OVCAR3 (cell line): ENCODE results near the genes NRXN2 and RASGRP2.

GRCh38 chr11:64335001-64335540 is 4.9 kb upstream of the CCDC88B start:
- RRBS, result no CpG with 5 or more reads among the region's 9 CpGs

DNA sequence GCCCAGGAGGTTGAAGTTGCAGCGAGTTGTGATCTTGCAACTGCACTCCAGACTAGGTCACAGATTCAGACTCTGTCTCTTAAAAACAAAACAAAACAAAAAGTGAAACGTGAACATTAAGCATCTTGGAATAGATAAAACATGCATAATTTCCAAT is 801 bp upstream of the CCDC88B start:
- RRBS, result no CpG with 5 or more reads among the region's 2 CpGs

DNA sequence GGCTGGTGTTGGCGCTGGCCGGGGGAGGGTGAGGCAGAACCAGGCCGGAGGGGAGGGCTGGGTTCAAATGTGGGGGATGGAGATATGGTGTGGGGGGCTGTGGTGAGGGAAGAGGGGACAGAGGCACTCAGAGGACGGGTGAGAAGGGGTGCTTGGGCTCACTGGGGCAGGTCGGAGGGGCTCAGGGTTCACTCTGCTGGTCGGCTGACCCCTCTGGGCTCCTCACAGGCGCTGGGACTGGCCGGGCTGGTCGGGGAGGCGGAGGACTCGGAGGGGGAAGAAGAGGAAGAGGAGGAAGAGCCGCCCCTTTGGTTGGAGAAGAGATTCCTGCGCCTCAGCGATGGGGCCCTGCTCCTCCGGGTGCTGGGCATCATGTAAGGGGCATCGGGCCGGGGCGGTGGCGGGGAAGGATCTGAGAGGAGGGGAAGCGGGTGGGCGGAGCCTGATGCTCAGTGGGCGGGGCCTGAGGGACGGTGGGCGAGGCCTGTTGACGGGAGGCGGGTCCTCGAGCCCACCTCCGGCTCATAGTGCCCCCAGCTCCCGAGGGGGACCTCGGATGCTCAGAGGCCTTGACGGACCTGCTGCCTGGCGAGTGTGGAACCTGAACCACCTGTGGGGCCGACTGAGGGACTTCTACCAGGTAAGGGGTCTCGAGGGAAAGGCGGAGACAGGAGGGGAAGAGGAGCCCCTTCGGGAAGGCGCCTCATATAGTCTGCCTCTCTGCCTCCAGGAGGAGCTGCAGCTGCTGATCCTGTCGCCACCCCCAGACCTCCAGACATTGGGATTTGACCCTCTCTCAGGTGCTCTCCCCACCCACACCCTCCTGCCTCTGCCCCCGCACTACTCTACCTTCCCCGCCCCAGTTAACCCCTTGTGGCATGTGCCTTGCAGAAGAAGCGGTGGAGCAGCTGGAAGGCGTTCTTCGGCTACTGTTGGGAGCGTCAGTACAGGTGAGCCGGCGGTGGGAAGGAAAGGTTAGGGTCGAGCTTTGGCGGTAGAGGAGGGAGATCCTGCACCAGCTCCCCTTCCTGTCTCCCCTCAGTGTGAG is 699 bp downstream of the CCDC88B start:
- RRBS, result 31% methylated on average over 14 of the region's 48 CpGs

- RRBS, result no CpG with 5 or more reads among the region's 40 CpGs
Observed at GRCh38 chr11:64342446-64343099, 2.6 kb downstream of the CCDC88B start.

DNA sequence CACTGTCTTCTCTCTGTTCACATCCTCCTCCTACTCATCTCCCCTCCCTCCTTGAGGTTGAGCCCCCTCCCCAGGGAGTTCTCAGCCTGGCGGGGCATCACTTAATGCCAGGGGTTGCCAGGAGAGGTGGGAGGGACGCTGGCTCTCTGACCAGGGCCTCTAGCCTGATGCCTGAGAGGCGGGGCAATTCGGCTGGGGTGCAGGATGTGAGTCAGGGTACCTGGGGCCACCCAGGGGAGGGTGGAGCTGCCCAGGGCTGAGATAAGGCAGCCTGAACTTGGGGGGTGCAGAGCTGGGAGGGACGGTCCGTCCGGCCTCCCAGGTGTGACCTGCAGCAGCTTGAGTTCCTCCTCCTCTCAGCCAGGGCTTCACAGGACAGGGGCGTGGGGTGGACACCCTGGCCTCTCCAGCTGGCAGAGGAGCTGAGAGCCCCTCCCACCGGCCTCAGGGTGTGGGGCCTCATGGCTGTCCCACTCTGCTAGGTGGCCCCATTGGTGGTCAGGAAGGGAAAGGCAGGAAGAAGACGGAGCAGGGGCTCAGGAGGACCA is 1.1 kb upstream of the RPS6KA4 start:
- RRBS, result no CpG with 5 or more reads among the region's 10 CpGs

DNA sequence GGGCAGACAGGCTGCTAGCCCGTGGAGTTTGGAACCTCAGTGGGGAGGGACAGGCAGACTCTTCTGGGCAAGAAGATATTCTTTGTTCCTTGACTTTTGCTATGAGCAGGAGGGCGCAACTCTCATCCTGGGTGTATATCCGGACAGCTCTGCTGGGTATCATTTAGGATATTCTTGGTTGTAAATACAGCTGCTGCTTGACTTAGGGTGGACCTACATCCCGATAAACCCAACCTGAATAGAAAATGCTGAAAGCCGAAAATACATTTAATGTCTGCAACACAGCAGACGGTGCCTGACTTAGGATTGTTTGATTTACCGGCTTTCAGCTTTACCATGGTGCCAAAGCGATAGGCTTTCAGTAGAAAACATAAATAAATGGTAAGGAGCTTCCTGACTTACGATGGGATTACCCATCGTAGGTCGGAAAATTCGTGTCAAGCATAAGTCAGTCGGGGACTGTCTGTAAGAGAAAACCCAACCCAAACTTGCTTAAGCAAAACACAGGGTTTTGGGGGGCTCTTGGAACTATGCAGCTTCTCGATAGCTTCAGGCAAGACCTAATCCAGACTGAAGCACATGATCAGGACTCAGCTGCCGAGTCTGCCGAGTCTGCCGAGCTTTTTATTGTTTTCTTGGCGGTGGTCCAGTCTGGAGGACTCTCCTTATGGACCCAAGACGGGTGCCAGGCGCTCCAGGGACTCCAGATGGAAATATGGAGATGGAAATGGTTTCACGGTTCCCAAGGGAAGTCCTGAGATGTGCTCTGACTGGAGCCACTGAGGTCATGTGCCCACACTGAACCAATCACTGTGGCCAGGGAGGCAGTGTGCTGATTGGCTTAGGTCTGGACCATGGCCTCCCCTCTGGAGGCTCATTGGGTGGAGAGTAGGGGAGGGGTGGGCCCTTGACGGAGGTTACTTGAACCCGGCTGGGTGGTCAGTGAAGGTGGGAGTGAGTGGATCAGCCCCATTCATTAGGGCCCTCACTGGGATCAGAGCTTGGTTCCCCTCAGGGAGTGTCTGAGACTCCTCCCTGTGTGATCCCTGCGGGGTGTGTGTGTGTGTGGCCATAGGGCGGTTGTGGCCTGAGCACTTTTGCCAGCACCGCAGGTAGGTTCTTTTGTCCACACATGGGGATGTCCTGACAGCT is 13.7 kb downstream of the RPS6KA4 start:
- RRBS, result no CpG with 5 or more reads among the region's 26 CpGs

DNA sequence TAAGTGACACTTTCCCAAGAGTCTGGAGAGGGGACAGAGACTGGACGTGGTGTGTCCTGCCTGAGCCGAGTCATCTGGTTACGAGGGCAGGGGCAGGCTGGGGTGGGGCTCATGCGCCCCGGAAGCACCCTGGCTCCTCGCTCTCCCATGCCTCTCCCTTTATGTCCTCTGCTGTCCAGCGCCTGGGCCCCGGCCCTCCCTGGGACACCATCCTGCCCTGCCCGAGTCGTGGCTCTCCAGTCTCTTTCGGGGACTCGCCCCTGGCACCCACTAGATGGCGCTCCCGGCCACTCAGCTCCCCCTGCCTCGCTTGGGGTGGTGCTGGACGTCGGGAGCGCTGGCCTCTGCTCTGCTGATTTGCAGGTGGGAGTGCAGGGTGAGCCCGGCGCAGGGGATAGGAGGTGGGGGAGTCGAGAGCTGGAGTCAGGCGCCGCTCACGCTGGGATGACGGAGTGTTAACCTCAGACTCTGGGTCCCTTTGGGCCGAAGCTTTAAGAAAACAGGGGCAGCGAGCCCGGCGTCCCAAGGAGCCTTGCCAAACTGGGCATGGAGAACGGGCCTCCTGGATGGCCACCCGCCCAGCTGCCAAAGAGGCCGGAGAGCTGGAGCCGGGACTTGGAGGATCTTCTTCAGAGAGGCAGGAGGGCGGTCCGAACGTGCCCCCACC is 89.9 kb downstream of the RPS6KA4 start:
- RRBS, result 9% methylated on average over 16 of the region's 36 CpGs

DNA sequence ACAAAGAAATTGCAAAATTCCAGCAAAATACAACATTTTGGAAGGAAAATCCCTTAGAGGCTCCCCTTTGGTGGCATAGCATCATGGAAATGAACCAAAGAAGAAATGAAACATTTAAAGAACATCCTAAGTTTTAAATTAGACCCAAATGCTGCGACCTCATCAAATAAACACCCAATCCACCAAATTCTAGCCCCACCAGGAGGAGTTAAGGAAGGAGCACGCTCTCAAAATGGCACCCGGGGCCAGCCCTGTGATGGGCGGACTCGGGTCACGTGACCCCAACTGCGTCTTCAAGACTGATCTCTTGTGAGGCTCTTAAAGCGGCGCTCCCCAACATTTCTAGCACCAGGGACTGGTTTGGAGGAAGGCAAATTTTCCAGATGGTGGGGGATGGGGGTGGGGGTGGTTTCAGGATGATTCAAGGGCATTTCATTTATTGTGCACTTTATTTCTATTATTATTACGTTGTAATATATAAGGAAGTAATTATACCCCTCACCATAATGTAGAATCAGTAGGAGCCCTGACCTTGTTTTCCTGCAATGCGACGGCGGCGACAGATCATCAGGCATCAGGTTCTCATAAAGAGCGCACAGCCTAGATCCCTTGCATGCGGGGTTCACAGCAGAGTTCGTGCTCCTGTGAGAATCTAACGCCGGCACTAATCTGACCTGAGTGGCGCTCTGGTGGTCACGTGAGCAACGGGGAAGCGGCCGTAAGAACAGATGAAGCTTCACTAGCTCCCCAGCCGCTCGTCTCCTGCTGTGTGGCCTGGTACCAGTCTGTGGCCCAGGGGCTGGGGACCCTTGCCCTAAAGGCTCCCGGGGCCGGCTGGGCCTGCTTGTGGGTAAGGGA is 55.4 kb upstream of the SLC22A11 start:
- RRBS, result 100% methylated on average over 1 of the region's 28 CpGs

GRCh38 chr11:64533935-64534195 is 21.9 kb upstream of the SLC22A11 start:
- RRBS, result no CpG with 5 or more reads among the region's 3 CpGs

DNA sequence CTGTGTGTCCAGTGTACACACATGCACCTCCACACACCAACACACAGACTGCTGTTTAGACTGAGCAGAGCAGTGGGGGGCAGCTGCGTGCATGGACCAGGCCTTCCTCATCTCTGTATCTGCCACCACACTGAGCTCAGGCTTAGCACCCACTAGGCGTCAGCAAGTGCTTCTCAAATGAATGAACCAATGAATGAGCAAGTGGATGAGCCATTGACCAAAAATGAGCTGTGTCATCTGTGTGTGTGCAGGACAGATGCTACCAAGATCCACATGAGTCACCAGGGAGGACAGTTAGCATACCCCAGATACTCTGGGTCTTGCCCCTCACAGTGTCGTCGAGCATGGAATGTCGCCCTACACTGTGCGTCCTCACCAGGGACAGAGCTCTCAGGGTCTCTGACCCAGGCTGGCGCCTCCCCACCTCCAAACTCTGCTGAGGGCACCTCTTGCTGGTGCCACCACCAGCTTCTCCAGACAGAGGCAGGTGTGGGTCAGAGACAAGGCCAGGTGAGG is 63.2 kb downstream of the NRXN2 start:
- RRBS, result no CpG with 5 or more reads among the region's 7 CpGs

- RRBS, result 5% methylated on average over 13 of the region's 70 CpGs
Observed at GRCh38 chr11:64723098-64723917, at the start of gene NRXN2. TSS of gene NRXN2 (minus strand) at chr11:64723197.

- RRBS, result 10% methylated on average over 6 of the region's 53 CpGs
Observed at GRCh38 chr11:64743883-64744675, at the start of gene RASGRP2. TSS of gene RASGRP2 (minus strand) at chr11:64744142.

DNA sequence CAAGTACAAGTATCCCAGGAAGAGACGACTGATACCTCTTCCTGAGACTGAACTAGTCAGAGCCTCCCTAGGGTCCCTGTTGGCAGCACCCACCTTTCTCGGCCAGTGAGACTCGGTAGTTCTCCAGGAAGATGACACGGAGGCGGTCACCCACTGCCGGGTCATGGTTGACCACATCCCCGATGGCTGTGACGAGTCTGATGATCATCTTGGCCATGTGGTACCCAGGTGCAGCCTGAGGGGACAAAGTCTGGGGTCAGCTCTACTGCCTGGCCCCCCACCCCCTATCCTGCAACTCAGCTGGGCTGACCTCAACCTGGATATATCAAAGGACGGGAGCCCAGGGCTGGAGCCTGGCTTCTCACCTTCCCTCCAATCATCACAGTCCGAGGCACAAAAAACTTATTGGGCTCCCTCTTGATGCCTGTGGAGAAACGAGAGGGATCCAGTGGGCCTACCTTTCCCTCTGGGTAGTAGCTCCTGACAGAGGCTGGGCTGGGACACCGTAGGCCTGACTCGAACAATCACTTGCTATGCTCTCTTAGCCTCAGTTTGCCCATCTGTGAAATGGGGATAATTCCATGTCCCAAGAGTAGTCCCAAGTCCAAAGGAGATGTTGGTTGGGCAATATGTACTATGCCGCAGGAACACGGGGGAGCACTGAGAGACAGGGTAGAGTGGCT is 7.4 kb upstream of the RASGRP2 start:
- RRBS, result no CpG with 5 or more reads among the region's 15 CpGs

DNA sequence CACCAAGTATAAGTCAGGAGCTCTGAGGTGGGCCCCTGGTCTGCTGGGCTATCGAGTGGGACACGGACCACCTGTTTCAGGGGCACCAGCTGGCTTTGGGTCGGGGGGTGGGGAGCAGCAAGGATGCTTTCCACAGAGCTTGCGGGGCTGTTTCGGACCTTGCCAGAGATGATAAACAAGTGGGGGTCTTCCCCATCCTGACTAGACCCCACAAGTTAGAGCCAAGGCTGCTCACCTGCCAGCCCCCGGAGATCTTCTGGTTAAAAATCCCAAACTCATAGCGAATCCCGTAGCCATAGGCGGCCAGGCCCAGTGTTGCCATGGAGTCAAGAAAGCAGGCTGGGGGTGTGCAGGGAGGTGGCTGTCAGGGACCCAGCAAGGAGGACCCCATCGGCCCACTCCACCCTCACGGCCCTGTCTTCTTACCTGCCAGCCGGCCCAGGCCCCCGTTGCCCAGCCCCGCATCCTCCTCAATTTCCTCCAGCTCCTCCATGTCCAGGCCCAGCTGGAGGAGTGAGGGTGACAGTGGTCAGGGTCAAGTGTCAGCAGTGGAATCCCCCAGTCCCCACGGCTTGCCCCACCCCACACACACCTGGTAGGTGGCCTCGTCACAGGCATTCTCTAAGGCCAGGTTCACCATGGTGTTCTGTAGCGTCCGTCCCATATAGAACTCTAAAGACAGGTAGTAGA is 1.6 kb downstream of the PYGM start:
- RRBS, result no CpG with 5 or more reads among the region's 18 CpGs

- RRBS, result no CpG with 5 or more reads among the region's 9 CpGs
Observed at GRCh38 chr11:64802229-64802770, 714 bp downstream of the MAP4K2 start.

DNA sequence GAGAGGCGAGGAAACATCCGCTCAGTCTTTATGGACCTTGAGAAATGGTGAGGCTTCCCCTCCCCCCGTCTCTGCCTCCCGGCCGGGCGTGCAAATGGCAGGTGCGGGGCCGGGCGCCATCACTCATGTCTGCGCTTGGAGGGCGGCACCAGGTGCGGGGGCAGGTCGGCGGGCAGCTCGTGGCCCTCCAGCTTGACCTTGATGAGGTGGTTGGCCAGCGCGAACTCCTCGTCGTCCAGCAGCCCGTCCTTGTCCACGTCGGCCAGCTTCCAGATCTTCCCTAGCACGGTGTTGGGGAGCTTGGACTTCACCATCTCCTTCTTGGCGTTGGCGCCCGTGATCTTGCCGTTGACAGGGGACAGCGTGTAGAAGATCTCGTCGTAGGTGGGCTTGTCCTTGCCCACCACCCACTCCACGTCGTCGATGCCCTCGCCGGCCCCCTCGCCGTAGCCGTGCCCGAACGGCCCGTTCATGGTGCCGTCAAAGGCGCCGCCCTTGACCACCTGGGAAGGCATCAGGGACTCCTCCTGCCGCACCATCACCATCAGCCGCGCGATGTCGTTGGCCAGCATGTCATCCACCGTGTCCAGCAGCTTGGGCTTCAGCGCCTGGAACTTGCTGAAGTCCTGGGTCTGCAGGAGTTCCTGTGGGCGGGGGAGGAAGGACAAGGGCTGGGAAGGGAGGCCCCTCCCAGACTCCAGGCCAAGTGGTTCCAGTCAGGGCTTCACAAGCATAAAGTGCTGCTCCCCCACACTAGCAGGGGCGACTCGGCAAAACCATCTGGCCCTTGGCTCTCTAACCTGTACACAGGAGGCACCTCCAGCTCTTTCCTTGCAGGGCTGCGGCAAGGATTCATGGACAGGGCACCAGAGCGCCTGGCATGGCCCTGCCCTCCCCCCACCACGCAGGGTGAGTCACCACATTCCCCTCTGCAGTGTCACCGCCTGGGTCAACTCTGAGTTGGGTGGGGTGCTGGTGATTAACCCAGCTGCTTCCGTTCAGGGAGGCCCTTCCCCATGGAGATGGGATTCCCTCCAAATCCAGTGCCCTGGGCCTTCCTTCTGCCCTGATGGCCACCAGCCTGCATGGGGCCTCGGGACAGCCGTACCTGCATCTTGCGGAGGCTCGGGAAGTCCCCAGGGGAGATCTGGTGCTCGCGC is 10.1 kb upstream of the CDC42BPG start:
- RRBS, result no CpG with 5 or more reads among the region's 65 CpGs

GRCh38 chr11:64865572-64866122 is 12.8 kb downstream of the EHD1 start:
- RRBS, result no CpG with 5 or more reads among the region's 7 CpGs

DNA sequence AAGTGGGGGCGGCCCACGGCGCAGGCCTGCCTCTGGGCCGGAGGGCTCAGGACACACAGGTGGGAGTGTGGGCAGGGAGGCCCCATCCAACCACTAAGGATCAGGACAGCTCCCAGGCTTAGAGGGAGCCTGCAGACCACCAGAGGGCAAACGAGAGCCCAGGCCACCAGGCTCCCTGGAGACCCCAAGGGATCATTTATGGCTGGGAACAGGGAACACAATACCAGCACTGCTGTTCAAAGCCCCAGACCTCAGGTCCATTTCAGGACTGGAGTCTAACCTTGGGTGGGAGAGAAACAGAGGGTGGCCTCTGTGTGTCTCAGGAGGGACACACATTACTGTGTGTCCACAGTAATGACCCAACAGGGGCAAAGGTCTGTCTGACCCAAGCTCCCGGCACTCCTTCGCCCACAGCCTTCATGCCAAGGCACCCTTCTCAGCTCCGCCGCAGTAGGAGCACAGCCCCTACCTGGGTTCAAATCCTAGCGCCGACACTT is 8.5 kb downstream of the EHD1 start:
- RRBS, result no CpG with 5 or more reads among the region's 11 CpGs

DNA sequence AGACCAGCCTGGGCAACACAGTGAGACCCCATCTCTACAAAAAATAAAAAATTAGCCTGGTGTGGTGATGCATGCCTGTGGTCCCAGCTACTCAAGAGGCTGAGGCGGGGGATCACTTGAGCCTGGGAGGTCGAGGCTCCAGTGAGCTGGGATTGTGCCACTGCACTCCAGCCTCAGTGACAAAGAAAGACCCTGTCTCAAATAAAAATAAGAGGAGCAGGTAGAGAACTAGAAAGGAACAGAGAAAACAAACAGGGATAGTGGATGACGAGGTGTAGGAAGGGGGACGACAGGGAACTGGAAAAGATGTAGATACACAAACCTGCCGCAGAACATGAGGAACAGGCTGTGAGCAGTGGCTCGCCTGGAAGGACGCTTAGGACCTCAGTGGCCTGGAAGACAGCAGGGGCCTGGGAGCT is 13.7 kb upstream of the EHD1 start:
- RRBS, result no CpG with 5 or more reads among the region's 7 CpGs

DNA sequence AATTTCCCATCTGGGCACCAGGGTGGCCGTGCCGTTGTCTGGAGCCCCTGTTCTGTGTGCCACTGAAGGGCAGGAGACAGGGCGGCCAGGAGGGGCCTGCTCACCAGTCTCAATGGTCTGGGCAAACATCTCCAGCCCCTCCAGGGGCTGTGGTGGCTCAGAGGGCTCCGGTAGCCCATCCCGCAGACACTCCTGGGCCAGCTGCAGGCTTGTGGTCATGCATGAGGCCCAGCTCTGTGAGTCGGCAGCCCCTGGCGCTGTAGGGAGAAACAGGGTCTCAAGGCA is 3.1 kb downstream of the ATG2A start:
- RRBS, result no CpG with 5 or more reads among the region's 7 CpGs